LHCN-M2 (cell line): ENCODE measurements around a stretch of chr13.

DNA sequence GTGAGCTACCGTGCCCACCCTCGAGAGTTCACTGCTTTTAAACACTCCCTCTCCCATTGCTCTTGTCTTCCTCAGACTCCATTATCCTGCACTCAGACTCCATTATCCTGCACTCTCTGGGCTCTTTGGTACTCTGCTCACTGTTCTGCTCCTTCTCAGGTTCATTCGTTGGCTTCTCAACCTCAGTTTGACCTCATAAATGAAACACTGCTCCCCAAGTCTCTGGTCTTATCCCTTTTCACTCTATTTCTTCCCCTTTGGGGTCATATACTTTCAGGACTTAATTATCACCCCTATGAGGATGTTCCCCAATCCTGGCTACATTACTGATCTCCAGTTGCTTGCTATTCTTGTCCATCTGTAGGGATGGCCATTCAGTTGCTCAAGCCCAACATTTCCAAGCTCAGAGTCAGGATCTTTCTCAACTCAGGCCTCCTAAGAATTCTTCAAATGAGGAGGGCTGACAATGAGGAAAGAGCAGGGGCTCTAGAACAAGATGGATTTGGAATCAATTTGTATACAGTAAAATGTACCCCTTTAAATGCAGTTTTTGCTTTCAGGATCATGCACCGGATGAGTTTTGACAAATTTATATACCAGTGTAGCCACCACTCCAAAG lies 60.3 kb upstream of the ZDHHC20 start:
- RAMPAGE, long total RNA = no peak

- RAMPAGE, long total RNA = no peak
Observed at GRCh38 chr13:21616863-21617432, 13.0 kb upstream of the MICU2 start.

GRCh38 chr13:22209877-22210633 lies 539.2 kb downstream of the FGF9 start:
- RAMPAGE, long total RNA = no peak

- RAMPAGE, long total RNA = no peak
Observed at GRCh38 chr13:22506322-22506905, 674.4 kb upstream of the SGCG start.

DNA sequence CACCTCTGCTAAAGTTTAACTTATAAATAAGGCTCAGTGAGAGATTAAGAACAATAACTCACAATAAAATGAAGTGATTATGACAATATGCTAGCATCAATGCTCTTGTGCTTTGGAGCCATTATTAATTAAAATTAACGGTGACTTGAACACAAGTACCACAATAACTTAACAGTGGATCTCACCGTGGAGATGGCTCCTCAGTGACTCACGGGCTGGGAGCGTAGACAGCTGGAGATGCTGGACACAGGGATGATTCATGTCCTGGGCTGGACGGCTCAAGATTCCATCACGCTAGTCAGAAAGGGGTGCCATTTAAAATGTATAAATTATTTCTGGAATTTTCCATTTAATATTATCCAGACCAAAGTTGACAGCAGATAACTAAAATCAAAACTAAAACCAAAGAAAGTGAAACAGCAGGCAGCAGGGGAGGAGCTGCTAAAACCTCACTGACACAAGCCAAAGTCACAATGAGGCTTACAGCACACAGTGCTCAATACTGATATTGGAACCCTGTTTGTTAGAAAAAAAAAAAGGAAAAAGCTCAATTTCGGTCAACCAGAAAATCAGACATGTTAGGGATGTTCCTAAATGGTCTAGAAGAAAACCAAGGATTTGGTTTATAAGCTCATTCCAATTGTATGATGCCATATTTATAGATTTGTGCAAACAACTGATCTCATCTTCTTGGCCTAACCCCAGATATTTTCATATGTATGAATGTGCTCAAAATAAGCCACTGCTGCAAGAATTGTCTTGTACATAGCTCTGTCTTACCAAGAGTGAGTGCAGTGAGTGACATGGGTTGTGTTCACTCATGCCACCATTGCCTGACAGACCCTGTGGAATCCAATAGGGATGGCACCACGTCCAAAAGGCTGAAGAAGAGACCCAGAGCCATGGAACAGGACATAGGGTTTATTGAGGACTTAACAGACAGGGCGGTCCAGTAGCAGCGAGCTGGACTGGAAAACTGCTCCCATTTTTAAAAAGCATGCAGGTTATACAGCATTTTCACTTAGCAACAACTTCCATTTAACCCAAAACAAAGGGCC lies 111.8 kb downstream of the SACS start:
- RAMPAGE, long total RNA = no peak

DNA sequence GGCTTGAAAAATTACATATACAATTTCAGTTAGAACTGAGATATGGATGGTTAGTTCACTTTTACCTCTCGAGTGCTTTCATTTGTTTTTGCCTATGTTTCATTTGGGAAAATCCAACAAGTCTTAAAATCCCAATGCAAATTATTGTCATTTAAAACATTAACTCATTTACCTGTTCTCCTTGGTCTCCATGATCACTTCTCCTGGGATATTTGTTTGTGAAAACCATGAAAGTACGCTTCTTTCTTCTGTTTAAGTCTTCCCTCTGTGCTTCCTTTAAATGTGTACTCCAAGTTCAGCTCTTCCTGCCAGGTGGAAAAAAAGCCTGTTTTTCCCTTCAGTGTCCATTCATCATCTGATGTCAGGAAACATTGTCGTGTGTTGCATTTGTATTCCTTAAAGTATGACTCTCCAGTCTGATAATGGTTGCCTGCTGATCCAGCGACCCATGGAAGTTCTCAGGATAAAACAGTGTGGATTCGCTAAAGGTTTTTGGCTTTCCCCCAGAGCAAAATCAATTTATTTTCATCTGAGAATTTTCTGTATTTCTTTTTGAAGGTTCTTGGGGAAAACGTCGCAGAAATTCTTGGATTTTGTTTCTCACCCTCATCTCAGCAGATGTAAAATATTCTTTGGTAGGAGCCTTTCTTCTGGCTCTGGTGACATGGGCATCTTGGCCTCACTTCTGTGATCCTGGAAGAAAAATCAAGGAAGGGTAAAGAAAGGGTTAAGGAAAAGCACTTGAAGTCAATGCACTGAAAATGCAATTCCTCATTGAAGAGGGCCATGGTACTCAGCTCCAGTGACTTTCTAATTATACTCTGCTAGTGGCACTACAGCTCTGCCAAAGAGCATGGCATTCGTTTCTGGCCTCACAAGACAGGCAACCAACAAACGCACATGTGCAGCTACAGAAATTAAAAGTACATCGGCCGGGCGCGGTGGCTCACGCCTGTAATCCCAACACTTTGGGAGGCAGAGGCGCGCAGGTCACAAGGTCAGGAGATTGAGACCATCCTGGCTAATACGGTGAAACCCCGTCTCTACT lies 22.1 kb downstream of the SACS start:
- RAMPAGE, long total RNA = no peak

GRCh38 chr13:23431261-23431545 lies 2.3 kb downstream of the SACS start:
- RAMPAGE, long total RNA = no peak

DNA sequence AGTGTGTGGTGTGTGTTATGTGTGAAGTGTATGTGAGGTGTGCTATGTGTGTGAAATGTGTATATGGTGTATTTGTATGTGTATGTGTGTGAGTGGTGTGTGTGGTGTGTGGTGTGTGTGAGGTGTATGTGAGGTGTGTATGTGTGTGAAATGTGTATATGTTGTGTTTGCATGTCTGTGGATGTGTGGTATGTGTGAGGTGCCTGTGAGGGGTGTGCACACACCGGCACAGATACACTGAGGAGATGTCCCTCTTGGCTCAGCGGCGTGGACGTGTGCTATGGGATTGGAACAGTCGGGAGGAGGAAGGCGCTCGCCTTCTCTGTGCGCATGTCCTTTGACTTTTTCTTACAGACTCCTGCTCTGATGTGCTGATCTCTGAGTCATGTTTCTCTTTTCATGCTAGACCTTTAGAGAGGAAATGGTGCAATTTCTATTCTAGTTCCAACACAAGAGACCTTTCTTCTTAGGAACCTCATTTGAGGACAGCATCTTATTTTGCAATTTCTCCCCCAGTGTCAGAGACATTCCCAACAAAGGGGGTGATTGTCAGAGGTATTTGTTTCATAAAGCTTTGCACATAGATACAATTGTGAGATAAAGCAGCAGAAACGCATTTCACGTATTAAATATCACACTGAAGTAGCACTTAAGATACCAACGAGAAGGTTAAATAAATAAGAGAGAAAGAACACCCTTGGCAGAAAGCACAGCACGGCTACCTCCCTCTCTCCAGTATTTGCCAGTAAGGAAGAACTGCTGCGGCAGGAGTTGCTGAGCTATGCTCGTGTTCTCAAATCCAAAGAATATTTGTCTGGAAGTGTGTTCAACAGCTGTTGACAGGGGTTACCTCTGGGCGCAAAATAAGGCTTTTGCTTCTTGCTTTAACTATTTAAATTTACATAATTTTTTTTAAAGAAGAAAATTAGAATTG lies 11.2 kb upstream of the TNFRSF19 start:
- RAMPAGE, long total RNA = no peak

GRCh38 chr13:23618269-23618718 lies 48.1 kb downstream of the TNFRSF19 start:
- RAMPAGE, long total RNA = no peak

GRCh38 chr13:24063241-24063966 lies 97.1 kb upstream of the SPATA13 start:
- RAMPAGE, long total RNA = no peak

GRCh38 chr13:24168866-24169807 lies 8.6 kb downstream of the SPATA13 start:
- RAMPAGE, long total RNA = no peak

- RAMPAGE, long total RNA = no peak
Observed at GRCh38 chr13:24179248-24179770, 18.8 kb downstream of the SPATA13 start.

- RAMPAGE, long total RNA = no peak
Observed at GRCh38 chr13:24282082-24282308, 27.4 kb upstream of the C1QTNF9 start.

DNA sequence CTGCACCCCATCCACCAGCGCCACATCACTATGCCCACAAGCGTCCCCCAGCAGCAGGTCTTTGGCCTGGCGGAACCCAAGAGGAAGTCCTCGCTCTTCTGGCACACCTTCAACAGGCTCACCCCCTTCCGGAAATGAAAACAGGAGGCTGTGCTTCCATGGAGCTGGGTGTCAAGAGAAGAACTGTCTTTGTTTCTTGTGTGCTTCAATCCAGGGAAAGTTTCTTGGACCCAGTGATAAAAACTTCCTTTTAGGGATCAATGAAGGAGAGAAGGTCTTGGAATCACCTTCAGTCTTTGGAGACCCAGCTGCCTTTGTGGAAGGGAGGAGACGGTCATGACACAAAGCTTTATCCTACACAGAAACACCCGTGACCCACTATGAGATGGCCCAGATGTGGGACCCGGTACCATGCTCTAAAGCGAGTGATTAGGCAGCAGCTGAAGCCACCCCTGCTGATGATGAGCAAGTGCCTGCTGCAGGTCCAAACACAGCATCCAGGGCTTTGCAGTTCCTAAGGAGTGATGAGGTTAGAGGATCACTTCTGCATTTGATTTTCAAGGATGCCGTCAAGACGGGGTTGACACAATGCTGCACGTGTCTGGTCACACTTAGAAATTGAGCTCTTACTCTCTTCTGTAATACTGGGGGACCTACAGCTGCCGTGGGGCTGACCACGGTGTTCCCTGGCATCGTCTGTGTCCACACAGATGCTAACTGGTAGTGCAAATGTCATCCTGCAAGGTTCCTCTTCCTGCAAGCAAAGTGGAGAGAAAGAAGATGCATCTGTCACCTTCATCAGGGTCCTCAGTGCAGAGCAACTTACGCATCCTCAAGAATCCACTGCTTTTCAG lies 6.5 kb upstream of the C1QTNF9 start:
- RAMPAGE, long total RNA = no peak

DNA sequence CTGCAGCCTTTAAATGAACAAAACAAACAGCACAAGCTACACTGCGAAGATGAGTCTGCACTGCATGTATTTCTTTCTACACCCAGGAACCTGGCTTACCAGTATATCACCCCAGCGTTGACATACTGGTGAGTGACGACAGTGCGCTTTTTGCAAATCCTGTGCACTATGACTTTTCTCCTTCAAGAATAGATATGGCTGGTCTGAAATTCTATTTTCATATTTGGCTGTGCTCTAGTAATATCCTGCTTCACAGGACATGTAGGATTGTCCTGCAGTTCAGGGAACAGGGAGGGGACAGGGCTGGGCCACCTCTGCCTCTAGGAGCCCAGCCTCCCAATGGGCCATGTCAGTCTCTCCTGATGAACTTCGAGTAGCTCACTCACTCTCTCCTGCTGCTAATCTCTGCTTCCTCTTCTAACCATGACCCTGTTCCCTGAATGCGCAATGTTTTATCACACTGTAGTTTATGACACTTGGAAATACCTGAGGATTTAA lies 9.4 kb downstream of the PARP4 start:
- RAMPAGE, long total RNA = no peak

DNA sequence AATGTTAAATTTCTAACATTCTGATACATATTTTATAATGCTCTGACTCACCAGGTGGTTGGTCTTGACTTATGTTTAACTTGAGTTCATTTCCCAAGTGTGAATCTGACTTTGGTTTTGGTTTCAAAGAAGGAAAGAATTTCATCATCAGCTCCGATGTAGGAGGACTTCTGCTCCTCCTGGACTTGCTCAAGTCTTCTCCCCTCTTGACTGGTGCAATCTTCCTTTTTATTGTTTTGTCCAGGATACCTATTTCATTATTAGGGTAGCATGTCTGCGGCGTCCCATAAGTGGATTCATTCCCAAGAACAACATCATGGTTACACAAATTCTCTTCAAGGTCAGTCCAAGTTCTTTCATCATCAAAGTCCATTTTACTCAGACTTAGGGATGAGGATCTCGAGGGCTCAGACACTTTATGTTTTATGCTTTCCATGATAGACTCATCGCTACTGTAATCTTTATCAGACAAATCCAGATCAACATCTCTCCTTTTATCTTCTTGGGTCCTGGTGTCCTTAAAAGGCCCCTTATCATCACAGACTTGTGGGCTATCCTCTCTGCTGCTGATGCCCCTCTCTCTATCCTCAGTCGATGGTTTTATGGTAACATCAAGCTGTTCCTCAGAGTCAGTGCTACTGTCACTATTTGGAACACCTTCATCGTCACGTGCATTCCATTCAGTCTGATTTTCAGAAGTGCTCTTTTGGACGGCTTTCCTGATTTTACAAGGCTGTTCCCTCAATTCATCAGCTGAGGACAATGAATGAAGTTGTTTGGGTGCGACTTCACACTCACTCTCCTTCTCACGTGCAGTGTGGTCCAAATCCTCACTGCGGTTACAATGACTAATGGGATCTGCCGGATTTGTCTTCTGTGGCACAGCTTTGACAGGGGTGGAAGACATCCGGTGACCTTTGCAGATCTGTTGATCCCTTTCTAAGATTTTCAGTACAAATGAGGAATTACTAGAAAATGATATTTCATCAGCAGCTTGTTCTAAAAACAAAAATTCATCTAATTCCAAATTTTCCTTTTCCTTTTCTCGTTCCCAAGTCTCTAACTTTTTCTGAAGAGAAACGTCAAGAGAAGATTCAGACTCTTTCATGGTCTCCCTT lies 17.0 kb downstream of the CENPJ start:
- RAMPAGE, long total RNA = no peak

- RAMPAGE, long total RNA = no peak
Observed at GRCh38 chr13:25018308-25019204, 77.4 kb upstream of the PABPC3 start.

DNA sequence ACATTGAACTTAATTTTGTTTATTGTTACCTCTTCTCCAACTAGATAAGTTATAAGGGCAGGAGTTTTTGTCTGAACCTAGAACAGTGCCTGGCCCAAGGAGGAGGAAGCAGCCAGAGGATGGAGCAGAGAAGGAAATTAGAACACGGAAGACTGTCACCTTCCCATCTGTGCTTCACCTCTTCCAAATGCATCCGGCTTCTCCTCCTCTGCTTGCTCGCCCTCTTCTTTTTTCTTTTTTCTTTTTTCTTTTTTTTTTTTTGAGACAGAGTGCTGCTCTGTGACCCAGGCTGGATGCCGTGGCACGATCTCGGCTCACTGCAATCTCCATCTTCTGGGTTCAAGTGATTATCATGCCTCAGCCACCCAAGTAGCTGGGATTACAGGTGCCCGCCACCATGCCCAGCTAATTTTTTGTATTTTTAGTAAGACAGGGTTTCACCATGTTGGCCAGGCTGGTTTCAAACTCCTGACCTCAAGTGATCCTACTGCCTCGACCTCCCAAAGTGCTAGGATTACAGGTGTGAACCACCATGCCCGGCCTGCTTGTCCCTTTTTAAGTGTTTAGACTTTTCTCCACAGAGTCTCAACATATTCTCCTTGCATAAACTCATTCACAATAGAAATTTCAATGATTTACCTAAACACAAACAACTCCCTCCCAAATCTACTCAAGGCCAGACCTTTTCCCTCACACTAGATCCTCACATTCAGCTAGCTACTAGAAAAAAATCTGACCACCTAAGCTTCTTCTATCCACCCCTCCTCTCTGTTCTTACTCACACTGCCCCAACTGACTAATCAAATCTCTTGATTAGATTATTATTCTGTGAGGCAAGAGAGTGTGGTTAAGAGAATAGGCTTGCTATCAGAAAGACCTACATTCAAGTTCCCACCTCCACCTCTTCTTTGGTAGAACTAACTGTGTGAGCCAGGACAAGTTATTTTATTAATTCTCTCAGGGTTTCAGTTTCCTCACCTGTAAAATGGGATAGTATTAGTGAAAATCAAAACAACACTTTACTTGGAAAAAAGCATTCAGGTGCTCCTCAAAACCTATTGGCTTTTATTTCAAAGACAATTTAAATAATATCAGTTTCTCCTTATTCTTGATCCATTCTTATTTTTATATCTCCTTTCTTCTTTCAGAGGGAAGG lies 4.5 kb downstream of the MTMR6 start:
- RAMPAGE, long total RNA = no peak

DNA sequence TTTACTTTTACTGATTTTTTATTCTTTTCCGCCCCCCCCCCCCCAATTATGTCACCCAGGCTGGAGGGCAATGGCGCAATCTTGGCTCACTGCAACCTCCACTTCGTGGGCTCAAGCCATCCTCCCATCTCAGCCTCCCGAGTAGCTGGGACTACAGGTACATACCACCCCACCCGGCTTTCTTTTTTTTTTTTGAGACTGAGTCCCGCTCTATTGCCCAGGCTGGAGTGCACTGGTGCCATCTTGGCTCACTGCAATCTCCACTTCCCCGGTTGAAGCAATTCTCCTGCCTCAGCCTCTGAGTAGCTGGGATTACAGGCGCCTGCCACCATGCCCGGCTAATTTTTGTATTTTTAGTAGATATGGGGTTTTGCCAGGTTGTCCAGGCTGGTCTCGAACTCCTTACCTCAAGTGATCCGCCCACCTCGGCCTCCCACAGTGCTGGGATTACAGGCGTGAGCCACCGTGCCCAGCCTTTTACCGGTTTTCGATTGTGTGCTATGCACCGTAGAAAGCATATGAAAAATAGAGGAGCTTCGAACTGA lies 1.9 kb downstream of the MTMR6 start:
- RAMPAGE, long total RNA = no peak

GRCh38 chr13:25323553-25324261 lies 22.3 kb downstream of the NUP58 start:
- RAMPAGE, long total RNA = no peak